H7 (cell line): Measurements from ENCODE around the genes RPL37, FBXO4, NIM1K, PAIP1 and HCN1.

GRCh38 chr5:40835138-40835909 is at the start of gene RPL37:
TSS of gene RPL37 (minus strand) at chr5:40835222.
- RAMPAGE, long total RNA: start-site peak on the minus strand at chr5:40835193-40835247, 7,915 reads

DNA sequence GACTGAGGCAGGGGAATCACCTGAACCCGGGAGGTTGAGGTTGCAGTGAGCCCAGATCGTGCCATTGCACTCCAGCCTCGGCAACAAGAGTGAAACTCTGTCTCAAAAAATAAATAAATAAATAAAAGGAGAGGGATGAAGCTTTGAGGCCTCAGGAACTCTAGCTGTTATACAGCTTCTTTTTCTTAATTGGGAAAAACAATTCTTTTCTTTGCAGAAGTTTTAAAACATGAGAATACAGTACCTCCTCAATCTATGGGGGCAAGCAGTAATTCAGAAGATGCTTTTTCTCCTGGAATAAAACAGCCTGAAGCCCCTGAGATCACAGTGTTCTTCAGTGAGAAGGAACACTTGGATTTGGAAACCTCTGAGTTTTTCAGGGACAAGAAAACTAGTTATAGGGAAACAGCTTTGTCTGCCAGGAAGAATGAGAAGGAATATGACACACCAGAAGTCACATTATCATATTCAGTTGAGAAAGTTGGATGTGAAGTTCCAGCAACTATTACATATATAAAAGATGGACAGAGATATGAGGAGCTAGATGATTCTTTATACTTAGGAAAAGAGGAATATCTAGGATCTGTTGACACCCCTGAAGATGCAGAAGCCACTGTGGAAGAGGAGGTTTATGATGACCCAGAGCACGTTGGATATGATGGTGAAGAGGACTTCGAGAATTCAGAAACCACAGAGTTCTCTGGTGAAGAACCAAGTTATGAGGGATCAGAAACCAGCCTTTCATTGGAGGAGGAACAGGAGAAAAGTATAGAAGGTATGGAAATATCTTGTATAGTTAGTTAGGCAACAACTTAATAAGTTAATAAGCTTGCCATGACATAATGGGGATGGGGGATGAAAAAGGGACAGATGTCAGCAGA is 2.0 kb downstream of the CARD6 start:
- RAMPAGE, long total RNA: no peak

DNA sequence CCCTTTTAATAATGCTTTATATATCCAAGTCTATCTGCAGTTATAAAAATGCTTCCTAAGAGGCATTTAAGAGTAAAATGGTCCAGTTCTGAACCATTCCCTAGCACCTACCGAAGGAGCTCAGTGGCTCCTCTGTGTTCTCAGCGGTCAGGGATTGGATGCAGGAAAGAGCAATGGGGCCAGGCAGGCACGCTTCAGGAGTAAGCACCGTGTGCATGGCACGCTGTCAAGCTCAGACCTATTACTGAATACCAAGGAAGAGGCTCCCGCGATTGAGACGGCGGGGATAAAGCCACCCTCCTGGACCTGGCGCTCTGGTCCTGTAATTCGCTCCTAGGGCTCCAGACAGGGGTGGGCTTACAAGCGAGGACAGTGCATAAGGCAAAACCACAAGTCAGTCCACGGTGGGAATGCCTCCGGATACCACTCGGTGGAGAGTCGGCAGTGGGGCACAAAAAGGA is 1.1 kb downstream of the OXCT1 start:
- RAMPAGE, long total RNA: no peak

- RAMPAGE, long total RNA: no peak
Measured at GRCh38 chr5:41924398-41925443, at the start of gene FBXO4. TSS of gene FBXO4 (plus strand) at chr5:41925281.

DNA sequence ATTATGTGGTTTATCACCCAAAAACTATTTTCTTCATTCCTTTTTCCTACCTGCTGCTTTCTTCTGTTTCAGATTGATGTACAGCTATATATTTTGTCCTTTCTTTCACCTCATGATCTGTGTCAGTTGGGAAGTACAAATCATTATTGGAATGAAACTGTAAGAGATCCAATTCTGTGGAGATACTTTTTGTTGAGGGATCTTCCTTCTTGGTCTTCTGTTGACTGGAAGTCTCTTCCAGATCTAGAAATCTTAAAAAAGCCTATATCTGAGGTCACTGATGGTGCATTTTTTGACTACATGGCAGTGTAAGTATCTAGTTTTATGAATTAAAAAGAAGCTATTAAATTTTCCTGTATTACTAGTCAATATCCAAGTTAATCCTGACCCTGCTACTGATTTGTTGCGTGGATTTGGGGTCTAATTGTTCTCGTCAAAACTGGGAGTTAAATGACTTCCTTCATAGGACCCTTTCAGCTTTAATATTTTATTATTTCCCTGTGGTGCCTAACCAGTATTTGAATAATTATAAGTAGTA is 1.9 kb downstream of the FBXO4 start:
- RAMPAGE, long total RNA: no peak

GRCh38 chr5:41936271-41937128 is 11.4 kb downstream of the FBXO4 start:
- RAMPAGE, long total RNA: no peak

GRCh38 chr5:42570120-42570792 is 147.0 kb downstream of the GHR start:
- RAMPAGE, long total RNA: no peak

DNA sequence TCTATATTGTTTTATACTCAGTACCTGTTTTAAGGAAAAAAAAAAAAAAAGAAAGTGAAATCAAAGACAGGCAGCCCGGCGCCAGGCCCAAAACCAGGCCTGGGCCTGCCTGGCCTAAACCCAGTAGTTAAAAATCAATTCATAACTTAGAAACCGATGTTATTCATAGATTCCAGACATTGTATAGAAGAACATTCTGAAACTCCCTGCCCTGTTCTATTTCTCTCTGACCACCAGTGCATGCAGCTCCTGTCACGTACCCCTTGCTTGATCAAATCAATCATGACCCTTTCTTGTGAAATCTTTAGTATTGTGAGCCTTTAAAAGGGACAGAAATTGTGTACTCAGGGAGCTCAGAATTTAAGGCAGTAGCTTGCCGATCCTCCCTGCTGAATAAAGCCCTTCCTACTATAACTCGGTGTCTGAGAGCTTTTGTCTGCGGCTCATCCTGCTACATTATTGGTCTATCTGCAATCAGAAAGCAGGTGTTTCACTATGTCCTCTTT is 7.7 kb upstream of the SELENOP start:
- RAMPAGE, long total RNA: no peak

DNA sequence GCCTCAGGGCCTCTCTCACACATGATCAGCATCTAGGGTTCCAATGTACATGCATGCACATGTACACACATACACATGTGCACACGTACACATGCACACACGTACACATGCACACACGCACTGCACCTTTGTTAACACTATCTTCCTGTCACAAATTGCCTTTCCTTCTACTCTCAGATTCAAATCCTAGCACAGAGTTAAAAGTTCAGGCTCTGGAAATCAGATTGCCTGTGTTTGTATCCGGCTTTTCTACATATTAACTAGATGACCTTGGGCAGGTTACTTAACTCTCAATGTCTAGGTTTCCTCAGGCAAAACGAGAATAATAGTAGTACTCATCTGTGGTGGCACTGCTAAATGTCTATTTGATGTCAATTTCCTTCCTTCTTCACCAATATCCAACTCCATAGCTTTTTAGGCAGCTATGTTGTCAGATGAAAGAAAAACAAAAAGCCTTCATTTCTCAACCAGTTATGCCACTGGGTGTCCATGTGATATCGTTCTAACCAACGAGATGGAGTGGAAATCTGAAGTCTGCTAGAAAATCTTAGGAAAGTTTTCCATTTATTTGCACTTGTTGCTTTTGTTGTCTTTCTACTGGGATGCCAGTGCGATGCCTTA is 12.9 kb upstream of the SELENOP start:
- RAMPAGE, long total RNA: no peak

DNA sequence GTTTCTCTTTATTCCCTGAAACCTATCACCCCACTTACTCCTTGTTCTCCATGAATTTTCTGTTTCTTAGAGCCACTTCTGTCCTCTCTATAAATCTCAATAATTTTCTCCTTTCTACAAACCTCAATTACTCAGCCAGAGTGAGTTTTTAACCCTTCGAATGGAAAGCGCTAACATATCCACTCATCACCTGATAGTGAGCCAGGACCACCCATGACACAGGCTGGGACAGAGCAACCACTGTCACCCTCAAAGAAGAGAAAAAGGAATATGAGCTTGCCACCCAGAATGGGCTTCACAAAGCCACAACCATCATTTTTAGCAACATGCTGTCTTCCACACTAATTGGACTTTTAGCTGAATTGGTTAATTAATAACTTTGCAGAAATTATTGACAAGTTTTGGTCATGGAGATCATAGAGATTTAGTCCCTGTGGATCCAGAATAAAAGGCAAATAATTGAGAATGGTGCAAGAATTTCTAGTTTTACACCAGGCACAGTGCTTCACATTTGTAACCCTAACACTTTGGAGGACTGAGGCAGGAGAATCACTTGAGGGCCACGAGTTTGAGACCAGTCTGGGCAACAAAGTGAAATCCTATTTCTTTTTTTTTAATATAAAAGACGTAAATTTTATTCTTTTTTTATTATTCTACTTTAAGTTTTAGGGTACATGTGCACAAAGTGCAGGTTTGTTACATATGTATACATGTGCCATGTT is 32.1 kb upstream of the SELENOP start:
- RAMPAGE, long total RNA: no peak

- RAMPAGE, long total RNA: no peak
Measured at GRCh38 chr5:43034218-43034699, 5.9 kb downstream of the ANXA2R start.

- RAMPAGE, long total RNA: no peak
Measured at GRCh38 chr5:43074983-43076160, 35.3 kb upstream of the ANXA2R start.

GRCh38 chr5:43191432-43192383 is at the start of gene NIM1K:
TSS of gene NIM1K (plus strand) at chr5:43192225.
- RAMPAGE, long total RNA: no peak

DNA sequence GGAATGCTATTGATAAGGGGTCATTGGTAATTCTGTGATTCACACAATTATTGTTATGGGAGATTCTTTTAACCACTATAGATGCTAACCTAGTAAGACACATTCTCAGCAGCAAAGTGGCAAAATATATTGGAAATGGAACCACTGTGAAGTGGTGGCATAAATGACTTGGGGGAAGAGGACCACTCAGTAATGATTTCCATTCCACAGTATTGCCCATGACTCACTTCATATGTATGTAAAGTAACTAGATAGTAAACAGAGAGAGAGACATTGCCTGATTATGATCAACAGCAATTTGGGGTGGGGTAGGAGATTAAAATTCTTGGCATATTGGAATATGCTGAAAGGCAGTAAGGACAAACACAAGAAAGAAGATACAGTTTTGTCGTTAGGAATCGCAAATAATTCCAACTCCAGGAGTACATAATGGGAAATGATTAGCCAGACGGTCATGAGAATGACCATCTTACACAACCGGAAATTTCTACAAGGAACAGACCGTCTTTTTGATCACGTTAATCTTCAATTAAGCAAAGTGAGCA is 1.5 kb upstream of the HMGCS1 start:
- RAMPAGE, long total RNA: no peak

- RAMPAGE, long total RNA: no peak
Measured at GRCh38 chr5:43476138-43476872, 7.4 kb downstream of the TMEM267 start.

GRCh38 chr5:43556530-43557122 is at the start of gene PAIP1:
TSS of gene PAIP1 (minus strand) at chr5:43557077.
- RAMPAGE, long total RNA: start-site peak on the minus strand at chr5:43556866-43556874, 18 reads

DNA sequence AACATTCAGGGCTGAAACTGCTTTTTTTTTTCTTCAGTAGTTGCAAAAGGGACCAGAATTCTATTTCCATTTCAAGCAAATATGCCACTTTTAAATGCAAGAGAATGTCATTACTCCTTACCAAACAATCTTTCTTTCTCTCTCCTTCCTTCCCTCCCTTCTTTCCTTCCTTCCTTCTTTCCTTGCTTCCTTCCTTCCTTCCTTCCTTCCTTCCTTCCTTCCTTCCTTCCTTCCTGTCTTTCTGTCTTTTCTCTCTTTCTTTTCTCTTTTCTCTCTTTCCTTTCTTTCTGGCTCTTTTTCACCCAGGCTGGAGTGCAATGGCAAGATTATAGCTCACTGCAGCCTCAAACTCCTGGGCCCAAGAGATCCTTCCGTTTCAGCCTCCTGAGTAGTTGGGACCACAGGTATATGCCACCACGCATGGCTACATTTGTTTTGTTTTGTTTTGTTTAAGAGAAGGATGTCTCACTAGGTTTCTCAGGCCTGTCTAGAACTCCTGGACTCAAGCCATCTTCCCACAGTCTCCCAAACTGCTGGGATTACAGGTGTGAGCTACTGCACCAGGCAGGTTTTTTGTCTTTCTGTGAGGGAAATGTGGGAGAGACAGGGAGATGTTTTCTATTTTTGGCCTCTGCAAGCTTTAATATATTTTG is 87.0 kb downstream of the FGF10 start:
- RAMPAGE, long total RNA: no peak

- RAMPAGE, long total RNA: no peak
Measured at GRCh38 chr5:44646015-44646454, 162.7 kb upstream of the MRPS30 start.

DNA sequence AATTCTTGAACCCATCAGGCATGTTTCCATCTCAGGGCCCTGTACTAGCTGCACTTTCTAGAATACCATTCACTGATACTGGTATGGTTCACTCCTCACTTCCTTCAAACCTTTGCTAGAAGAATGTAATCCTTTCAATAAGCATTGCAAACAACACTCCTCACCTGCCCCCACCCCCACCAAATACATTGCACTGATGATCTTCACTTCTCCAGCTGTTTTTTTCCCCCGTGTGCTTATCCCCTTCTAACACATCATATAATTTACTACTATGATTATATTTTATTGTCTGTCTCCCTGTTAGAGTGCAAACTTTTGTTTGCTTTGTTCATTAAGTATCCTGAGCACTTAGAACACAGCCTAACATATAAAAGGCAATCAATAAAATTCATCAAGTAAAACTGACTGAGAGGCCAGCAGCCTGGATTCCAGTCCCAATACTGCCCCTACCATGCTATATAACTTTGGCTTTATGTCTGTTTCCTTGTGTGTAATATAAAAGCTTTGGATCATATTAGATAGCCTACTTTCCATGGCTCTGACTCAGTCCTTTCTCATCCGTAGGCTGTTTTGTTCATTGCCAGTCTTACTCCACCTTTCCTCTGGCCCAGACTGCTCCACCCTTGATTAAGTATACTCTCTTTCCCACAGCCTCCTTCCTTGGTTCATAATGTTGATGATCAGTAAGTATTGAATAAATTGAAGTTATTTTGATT is 1.7 kb upstream of the MRPS30 start:
- RAMPAGE, long total RNA: no peak

GRCh38 chr5:45695963-45696768 is at the start of gene HCN1:
TSS of gene HCN1 (minus strand) at chr5:45696380.
- RAMPAGE, long total RNA: no peak